Glomerular endothelial cell (primary cell): ENCODE measurements around a stretch of chr1.

GRCh38 chr1:66266201-66266734 is 267.7 kb upstream of the SGIP1 start:
- RAMPAGE, long total RNA: no peak

DNA sequence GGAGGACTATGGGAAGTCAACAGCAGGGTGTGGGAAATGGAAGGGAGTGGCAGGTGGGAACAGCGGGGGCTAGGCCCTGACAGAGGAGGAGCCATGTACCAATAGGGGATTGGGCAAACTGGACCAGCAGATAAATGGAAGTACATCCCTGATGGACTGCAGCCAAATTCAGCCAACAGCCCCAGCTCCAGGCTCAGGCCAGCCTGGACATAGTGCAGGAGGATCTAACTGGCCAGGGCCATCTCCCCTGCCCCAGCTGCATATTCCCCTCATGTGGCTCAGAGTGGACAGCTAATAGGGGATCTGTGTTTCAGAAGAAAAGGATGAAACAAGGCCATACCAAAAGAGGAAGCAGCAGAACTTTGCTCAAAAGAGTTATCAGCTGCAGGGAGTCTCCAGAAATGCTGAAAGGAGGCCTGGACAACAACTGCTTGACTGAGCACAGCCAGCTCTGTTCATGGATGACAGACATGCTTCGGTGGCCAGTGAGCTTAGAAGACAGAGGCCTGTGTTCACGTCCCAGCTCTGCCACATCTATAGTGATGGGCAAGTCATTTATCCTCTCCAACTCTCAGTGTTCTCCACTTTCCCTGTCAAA is 140.1 kb upstream of the SGIP1 start:
- RAMPAGE, long total RNA: no peak

- RAMPAGE, long total RNA: no peak
Measured at GRCh38 chr1:66436474-66437076, 97.4 kb upstream of the SGIP1 start.

- RAMPAGE, long total RNA: no peak
Measured at GRCh38 chr1:66907044-66907884, 17.4 kb downstream of the DNAI4 start.

DNA sequence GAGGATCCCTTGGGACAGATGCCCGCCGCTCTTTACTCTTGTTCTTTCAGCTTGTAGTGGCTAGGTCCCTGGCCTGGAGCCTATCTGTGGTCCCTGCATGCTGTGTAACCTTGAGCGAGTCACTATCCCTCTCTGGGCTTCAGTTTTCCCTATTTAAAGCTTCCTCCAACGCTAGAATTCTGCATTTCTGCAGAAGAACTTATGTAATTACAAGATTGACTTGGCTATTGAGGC is 769 bp downstream of the MIER1 start:
- RAMPAGE, long total RNA: no peak

GRCh38 chr1:67138599-67139489 is 4.1 kb upstream of the C1orf141 start:
- RAMPAGE, long total RNA: no peak

GRCh38 chr1:67314581-67315320 is 7.1 kb downstream of the IL12RB2 start:
- RAMPAGE, long total RNA: no peak

- RAMPAGE, long total RNA: no peak
Measured at GRCh38 chr1:67559141-67559847, 125.7 kb upstream of the GADD45A start.

- RAMPAGE, long total RNA: no peak
Measured at GRCh38 chr1:67683854-67684621, 963 bp upstream of the GADD45A start.

DNA sequence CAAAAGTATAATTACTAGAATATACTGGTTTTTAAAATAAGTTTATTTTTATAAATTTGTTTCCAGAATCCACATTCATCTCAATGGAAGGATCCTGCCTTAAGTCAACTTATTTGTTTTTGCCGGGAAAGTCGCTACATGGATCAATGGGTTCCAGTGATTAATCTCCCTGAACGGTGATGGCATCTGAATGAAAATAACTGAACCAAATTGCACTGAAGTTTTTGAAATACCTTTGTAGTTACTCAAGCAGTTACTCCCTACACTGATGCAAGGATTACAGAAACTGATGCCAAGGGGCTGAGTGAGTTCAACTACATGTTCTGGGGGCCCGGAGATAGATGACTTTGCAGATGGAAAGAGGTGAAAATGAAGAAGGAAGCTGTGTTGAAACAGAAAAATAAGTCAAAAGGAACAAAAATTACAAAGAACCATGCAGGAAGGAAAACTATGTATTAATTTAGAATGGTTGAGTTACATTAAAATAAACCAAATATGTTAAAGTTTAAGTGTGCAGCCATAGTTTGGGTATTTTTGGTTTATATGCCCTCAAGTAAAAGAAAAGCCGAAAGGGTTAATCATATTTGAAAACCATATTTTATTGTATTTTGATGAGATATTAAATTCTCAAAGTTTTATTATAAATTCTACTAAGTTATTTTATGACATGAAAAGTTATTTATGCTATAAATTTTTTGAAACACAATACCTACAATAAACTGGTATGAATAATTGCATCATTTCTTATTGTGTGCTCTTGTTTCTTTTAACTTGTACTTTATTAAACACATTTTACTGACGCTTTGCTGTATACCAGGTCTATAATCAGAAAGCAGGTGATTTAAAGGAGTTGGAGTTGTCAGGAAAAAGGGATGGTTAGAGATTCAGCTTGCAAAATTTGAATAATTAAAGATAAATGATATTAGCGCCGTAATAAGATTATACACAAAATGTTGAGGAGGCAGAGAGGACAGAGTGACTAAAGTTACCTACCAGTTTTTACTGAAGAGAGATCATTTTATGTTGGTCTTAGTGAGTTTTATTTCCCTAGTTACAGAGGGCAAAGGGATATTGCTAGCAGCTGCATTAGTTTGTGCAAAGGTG is 2.9 kb downstream of the GADD45A start:
- RAMPAGE, long total RNA: no peak

GRCh38 chr1:67743386-67743843 is 58.4 kb downstream of the GADD45A start:
- RAMPAGE, long total RNA: no peak

- RAMPAGE, long total RNA: no peak
Measured at GRCh38 chr1:68143601-68143949, 88.7 kb downstream of the WLS start.

DNA sequence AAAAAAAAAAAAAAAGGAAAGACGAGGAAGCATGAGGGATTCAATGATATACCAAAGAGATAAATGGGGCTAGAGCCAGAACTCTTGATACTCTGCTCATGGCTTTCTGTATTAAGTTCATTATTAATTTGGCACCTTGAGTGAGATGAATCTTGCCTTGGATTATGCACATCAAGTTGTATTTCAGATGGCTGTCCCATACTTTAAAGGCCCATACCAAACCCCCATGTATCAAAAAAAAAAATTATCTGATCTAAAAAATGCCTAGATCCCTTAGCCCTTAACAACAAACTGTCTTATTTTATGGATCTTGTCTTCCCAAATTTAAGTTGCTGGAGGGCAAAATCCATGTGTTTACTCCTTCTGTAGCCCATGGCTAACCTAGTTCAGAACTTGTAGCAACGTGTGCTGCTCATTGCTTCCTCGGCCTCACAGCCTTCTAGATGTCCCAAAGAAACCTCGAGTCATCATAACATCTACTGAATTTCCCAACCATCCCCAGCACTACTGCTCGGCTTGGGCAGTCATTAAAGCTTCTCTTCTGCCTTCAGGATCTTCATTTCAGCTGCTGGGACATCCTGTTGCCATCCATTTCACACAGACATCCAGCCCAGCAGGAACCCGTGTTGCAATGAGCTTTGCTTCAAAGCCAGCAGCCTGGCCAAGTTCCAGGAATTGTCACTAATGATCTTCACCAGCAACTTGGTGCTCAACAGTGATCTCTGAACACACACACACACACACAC is 18.7 kb downstream of the WLS start:
- RAMPAGE, long total RNA: no peak

GRCh38 chr1:68231666-68232139 is 620 bp downstream of the WLS start:
- RAMPAGE, long total RNA: no peak

GRCh38 chr1:68621540-68621940 is 124.7 kb upstream of the DEPDC1 start:
- RAMPAGE, long total RNA: no peak

GRCh38 chr1:70720145-70720529 is 309.1 kb downstream of the CTH start:
- RAMPAGE, long total RNA: no peak

GRCh38 chr1:71009745-71010529 is 37.7 kb downstream of the PTGER3 start:
- RAMPAGE, long total RNA: no peak

GRCh38 chr1:71224264-71224710 is 143.5 kb upstream of the ZRANB2 start:
- RAMPAGE, long total RNA: no peak

DNA sequence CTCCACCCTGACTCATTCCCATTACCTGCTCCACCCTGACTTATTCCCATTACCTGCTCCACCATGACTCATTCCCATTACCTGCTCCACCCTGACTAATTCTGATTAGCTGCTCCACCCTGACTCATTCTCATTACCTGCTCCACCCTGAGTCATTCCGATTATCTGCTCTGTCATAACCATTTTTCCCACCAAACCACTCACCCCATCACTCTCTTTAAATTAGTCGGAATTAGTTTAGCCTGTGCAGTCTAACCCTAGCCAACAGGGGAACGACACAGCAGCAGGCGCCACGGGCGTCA is 901.4 kb upstream of the NEGR1 start:
- RAMPAGE, long total RNA: no peak

DNA sequence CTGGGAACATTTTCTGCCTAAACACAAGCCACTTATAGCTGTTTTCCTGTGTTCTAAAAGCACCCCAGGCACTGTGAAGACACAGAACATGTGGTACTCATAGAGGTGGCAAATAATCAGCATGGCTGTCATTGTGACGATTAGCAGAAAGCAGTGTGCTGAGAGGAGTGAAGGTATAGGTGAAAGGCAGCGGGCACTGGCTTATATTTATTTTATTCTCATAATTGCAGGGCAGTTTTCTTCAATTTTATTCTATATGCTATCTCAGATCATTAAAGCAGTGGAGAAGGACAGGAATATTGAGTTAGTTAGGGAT is 119.5 kb downstream of the LRRC53 start:
- RAMPAGE, long total RNA: no peak